A673 (cell line): ENCODE results near the gene CCDC88B.

GRCh38 chr11:64185244-64185925 lies 586 bp upstream of the STIP1 start:
- PRO-cap, result bidirectional peak, plus-strand start at chr11:64185297, minus-strand start at chr11:64185174; unidirectional peak, minus-strand start at chr11:64185671

GRCh38 chr11:64207064-64208159 lies 891 bp downstream of the FERMT3 start:
- PRO-cap, result bidirectional peak, plus-strand start at chr11:64207980, minus-strand start at chr11:64207585

DNA sequence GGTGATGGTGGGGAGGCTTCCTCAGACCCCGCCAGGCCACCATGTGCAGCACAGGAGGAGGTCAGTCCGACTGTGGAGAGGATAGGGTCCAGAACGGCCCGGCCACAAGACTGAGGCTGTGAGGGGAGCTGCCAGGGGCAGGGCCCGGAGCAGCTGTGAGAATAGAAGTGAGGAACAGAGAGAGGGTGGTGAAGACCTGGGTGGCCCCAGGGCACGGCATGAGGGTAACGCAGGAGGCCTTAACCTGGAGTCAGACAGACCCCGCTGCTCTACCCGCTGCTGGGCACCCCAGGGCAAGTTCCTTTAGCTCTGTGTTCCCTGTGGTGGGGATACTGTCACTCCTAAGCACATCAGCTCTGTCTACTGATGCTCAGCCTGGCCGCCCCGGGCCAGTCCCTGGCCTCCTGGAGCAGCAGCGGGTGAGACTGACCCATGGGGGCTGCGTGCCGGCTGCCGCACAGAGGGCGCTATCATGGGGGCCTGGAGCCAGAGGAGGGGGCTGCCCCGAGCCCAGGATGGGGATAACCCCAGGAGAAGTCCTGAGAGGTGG lies 1.7 kb downstream of the FERMT3 start:
- PRO-cap, result no peak

- PRO-cap, result no peak
Observed at GRCh38 chr11:64220466-64221277, 5.3 kb downstream of the TRPT1 start.

DNA sequence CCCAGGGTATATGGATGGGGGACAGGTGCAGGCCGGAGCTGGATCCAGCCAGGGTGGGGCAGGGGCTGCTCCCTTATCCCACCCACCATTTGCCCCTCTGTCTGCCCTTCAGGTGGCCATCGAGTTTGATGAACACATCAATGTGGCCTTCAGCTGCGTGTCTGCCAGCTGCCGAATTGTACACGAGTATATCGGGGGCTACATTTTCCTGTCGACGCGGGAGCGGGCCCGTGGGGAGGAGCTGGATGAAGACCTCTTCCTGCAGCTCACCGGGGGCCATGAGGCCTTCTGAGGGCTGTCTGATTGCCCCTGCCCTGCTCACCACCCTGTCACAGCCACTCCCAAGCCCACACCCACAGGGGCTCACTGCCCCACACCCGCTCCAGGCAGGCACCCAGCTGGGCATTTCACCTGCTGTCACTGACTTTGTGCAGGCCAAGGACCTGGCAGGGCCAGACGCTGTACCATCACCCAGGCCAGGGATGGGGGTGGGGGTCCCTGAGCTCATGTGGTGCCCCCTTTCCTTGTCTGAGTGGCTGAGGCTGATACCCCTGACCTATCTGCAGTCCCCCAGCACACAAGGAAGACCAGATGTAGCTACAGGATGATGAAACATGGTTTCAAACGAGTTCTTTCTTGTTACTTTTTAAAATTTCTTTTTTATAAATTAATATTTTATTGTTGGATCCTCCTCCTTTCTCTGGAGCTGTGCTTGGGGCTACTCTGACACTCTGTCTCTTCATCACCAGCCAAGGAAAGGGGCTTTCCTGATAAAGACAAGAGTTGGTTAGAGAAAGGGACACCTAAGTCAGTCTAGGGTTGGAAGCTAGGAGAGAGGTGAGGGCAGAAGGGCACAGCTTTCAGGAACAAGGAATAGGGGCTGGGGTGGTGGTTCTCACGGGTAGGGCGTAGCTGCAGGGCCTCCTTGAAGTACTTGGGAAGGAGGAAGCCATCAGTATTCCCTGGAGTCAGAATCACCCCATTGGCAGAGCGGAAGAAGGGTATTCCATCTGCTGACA lies 2.5 kb downstream of the TRPT1 start:
- PRO-cap, result no peak

DNA sequence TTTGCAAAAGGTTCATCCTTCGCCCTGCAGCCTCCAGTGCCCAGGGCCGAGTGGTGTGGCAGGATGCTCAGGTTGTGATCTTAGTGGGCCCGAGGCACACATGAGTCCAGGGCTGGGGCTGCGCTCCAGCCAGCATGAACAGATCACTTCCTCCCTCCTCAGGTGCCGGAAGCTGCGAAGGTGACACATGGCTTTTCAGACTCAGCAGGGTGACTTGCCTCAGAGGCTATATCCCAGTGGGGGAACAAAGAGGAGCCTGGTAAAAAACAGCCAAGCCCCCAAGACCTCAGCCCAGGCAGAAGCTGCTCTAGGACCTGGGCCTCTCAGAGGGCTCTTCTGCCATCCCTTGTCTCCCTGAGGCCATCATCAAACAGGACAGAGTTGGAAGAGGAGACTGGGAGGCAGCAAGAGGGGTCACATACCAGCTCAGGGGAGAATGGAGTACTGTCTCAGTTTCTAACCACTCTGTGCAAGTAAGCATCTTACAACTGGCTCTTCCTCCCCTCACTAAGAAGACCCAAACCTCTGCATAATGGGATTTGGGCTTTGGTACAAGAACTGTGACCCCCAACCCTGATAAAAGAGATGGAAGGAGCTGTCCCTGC lies 2.6 kb upstream of the ENSG00000286264 start:
- PRO-cap, result no peak

- PRO-cap, result no peak
Observed at GRCh38 chr11:64242979-64243755, 2.3 kb downstream of the ENSG00000286264 start.

DNA sequence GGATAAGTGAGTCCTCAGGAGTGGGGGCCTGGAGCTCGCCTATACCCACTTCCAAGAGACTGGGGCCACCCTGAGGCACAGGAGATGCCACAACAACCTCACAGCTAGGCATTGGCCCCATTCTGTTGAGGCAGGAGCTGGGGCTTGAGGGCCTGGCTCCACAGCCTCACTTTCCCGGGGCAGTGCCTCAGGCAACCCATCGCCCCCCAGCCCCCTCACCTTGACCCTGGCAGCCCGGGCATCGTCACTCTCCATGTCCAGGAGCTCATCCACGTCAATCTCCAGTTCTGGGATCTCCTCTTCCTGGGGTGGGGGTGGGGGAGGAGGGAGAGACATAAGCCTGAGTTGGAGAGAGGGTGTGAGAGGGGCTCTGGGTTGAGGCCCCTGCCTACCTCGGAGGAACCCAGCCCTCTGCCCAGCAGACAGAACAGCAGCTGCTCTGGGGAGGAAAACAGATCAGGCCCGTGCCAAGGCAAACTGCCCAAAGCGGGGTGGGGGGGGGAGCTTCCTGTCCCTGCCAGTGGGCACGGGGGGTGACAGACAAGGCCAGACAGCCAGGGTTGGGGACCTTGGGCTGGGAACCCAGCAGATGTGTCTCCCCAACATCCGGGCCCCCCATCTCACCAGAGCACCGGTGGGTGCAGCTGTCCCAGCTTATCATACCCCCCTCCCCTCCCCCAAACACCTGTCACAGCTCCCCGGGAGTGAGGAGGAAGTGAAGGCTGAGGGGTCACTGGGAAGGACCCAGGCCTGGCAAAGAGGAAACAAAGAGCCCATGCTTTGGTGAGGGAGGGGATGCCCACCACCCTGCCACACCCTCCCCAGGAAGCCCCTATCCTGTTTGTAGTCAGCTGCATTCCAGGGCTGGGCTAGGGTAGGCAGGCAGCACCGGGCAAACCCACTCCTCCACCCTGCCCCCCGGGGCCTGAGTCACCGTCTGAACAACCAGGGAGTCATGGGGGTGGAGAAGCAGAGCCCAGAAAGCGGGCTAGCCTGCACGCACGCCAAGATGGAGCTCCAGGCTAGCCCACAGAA lies 1.4 kb downstream of the PPP1R14B start:
- PRO-cap, result bidirectional peak, plus-strand start at position 972 of the sequence, minus-strand start at position 862 of the sequence

DNA sequence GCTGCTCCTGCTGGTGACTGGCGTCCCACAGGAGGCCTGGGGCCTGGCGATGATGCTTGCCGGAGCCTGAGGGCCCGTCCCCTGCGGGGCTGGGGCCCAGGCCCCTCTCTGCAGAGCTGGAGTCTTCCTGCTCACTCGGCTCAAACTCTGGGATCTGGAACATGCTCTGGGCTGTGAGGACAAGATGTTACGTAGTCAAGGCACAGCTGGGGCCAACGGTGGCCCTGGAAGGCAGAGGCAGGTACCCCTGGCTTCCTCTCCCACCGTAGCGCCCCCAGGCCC lies 318 bp downstream of the BAD start:
- PRO-cap, result no peak

- PRO-cap, result unidirectional peak, minus-strand start at chr11:64305018; bidirectional peak, plus-strand start at chr11:64305576, minus-strand start at chr11:64305161
Observed at GRCh38 chr11:64304667-64305348, 516 bp upstream of the ESRRA start.

DNA sequence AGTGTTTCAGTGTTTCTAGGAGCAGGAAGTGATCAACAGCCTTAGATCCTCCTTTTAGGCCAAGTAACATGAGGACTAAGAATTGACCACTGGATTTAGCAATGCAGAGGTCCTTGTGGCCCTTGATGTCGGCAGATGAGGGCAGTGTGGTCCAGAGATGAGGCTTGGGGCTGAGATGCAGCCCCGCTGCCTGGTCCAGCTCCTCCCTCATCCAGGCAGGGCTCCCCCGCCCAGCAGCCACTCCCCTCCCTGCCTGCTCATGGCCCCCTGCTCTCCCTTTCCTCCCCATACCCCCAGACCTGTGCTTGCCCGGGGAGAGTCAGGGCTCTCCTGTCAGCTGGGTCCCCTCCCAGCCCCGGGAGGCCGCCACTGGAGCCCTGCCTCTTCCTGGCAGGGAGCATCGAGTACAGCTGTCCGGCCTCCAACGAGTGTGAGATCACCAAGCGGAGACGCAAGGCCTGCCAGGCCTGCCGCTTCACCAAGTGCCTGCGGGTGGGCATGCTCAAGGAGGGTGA lies 3.7 kb downstream of the TRMT112 start:
- PRO-cap, result no peak

- PRO-cap, result no peak
Observed at GRCh38 chr11:64315560-64316408, 1.6 kb downstream of the TRMT112 start.

- PRO-cap, result bidirectional peak, plus-strand start at chr11:64318467, minus-strand start at chr11:64318388
Observed at GRCh38 chr11:64318357-64318563, 339 bp downstream of the PRDX5 start.

DNA sequence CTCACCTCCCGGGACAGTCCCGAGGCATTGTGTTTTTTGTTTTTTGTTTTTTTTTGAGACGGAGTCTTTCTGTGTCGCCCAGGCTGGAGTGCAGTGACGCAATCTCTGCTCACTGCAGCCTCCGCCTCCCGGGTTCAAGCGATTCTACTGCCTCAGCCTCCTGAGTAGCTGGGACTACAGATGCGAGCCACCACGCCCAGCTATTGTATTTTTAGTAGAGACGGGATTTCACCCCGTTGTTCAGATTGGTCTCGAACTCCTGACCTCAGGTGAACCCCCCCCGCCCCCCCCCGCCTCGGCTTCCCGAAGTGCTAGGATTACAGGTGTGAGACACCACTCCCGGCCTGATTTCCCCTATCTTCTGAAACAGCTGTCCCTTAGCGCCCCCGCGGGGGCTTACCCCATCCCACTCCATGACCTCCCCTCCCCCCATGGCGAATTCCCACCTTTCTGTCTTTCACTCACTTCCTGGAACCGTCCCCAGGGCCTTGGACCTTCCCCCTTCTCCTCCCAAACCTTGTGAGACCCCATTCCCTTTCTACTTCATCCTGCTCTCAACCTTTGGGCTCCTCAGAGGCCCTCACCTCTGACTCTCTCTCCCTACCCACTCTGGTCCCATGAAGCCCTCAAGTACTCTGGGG lies 763 bp downstream of the PRDX5 start:
- PRO-cap, result bidirectional peak, plus-strand start at position 145 of the sequence, minus-strand start at position 146 of the sequence

DNA sequence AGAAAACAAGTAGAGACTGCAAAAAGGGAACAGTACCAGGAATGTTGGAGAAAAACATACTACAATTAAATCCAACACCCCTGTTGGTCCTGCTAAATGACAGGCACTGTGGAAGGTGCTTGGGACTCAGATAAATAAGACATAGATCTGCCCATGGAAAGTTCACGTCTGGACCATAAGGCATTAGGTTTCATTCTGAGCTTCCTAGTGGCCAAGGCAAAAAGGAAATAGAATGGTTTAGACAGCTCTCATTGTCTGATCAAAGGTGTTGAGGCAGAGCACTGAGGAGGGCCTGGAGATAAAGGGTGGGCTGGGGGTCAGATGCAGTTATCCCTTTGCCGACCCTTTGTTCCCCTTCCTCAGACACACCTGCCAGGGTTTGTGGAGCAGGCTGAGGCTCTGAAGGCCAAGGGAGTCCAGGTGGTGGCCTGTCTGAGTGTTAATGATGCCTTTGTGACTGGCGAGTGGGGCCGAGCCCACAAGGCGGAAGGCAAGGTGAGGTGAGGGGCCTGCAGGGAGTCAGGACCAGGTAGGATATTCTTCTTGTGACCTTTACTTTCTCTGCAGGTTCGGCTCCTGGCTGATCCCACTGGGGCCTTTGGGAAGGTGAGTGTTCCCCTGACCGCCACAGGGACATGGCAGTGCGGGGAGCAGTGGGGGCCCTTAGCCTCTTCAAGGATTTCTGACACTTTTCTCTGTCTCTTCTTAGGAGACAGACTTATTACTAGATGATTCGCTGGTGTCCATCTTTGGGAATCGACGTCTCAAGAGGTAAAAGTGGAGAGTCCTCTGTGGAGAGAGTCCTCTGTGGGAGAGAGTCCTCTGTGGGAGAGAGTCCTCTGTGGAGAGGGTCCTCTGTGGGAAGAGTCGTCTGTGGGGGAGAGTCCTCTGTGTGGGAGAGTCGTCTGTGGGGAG lies 2.6 kb downstream of the PRDX5 start:
- PRO-cap, result no peak

DNA sequence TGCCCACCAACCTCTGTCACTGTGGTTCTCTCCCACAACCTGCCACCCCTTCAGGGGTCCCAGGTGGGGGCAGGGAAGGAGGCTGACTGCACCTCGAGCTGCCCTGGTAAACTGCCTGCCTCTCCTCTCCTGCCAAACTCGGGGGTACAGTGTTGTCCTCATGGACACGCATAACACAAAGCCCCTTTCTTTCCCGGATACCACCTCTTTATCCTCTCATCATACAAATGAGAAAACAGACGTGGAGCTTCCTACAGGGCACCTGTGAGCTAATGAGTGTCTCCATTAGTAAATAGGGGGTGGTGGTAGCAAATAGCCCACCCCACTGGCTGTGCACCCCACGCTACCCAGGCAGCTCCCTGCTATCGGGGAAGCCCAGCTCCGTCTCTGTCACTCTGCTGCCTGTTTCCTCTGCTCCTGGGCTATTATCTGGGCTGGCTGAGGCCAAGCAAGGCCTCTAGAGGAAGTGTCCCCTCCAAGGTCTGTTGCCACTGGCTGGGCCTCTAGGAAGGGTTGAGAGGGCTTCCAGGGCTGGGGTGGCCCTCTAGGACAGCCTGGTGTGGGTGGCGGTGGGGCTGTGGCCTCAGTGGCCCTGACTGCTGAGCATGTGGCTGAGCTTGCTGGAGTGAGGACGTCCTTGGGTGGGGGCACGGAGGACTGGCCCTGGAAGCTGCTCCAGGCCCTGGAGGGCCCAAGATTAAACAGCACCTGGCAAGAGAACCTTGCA lies 5.9 kb downstream of the PRDX5 start:
- PRO-cap, result no peak

GRCh38 chr11:64339786-64340378 lies at the start of gene CCDC88B:
Gene CCDC88B, plus strand, starts transcription at chr11:64340204.
- PRO-cap, result no peak

GRCh38 chr11:64351029-64351681 lies 7.8 kb upstream of the RPS6KA4 start:
- PRO-cap, result no peak

GRCh38 chr11:64357825-64358372 lies 1.1 kb upstream of the RPS6KA4 start:
- PRO-cap, result no peak

GRCh38 chr11:64499625-64500137 lies 56.1 kb upstream of the SLC22A11 start:
- PRO-cap, result no peak